Karpas-422 (cell line): ENCODE measurements around the gene PRKG2.

DNA sequence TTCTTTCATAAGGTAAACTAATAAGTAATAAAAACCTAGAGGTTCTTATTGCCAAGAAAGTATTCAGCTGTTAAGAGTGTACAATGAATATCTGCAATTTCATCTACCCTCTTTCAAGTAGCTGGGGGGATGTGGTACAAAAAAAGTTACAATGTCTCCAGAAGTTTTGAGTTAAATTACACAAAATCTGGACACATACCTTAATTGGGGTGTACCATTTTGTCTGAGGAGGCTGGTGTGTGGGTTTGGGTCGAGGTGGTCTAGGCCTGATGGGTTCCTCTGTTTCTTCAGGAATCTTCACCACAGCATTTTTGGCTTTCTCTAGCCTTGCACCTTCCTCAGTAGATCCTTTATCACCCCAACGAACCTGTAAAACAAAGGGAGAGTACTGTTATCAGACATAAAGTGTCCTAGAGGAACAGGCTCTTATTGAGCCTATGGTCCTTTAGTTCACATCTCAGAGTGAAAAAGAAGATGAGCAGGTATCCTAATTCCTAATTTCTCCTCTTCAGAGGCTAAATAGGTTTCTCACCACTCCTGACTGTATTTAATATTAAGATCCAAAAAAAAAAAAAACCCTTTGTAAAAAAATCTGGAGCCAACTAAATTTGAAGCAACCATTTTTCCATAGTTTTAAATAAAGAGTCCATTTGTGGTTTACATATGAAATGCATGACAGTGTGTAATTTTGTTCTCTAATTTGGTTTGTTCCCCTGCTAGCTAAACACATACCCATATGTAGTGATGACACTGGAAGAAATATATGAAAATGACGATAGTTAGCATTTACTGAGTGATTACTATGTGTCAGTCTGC lies 95.0 kb downstream of the ANTXR2 start:
- PRO-cap = no peak
- RAMPAGE, long total RNA = no peak

DNA sequence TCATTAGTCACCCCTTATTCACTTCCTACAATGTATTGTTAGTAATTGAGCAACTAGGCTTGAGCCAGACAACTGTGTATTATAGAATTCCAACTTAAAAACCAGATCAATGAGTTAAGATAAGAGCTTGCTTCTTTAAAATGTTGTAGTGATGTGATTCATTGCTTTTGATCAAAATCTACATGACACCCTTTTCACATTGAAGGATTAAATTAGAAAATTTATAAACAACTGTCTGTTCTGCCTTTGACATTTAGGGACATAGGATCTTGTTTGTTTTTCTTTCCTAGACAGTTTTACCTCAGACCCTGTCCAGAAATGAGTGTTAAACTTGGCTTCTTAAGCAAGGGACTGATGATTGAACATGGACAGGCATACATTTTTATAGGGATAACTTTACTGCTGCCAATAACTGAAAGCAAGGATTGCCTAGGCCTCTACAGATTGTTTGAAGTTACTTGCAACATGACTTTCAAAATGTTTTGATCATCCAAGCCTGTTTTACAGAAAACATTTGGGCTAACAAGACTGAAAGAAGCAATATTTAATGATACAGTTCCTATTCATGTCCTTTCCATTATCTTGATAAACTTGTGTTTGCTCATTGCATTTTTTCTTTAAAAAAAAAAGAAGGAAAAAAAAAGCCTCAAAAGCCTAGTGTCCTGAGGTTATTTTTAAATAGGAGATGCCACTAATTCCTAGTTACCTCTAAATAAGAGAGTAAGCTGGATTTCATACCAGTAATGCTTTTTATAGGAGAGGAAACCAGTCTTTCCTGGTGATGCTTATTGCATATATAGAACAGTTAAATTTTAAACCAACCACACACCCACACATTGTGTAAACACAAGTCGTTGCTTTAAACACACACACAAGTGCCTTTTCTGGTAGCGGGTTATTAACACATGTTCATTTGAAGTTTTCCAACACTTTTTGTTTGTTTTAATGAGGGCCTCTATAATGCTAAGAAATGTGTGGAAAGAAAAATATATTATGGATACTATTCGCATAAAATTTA lies 2.5 kb downstream of the ANTXR2 start:
- PRO-cap = no peak
- RAMPAGE, long total RNA = no peak

GRCh38 chr4:80124669-80125795 lies 52.0 kb upstream of the ANTXR2 start:
- PRO-cap = no peak
- RAMPAGE, long total RNA = no peak

GRCh38 chr4:80138778-80139250 lies 58.5 kb upstream of the PRDM8 start:
- PRO-cap = no peak
- RAMPAGE, long total RNA = no peak

- PRO-cap = no peak
- RAMPAGE, long total RNA = no peak
Observed at GRCh38 chr4:80173416-80173846, 23.9 kb upstream of the PRDM8 start.

- PRO-cap = no peak
- RAMPAGE, long total RNA = no peak
Observed at GRCh38 chr4:80185119-80185684, 12.1 kb upstream of the PRDM8 start.

GRCh38 chr4:80202570-80203754 lies 5.7 kb downstream of the PRDM8 start:
- PRO-cap = no peak
- RAMPAGE, long total RNA = no peak

- PRO-cap = no peak
- RAMPAGE, long total RNA = no peak
Observed at GRCh38 chr4:80439499-80440143, 104.1 kb downstream of the CFAP299 start.

DNA sequence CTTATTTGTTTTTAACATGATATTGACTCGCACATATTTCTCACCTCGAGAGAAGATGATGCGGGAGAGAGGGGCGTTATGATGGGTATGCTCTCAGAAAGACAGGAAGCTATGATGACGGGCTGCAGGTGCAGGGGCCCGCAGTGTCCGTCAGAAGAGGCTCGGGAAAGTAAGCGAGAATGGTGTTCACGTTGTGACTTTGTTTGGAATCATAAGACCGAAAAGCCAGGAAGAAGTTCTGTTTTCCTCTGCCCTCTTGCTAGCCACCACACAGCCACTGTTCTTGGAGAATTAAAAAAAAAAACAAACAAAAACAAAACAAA lies 403 bp upstream of the BMP3 start:
- PRO-cap = no peak
- RAMPAGE, long total RNA = no peak

- PRO-cap = no peak
- RAMPAGE, long total RNA = no peak
Observed at GRCh38 chr4:81214902-81215496, at the start of gene PRKG2. Gene PRKG2, minus strand, starts transcription at chr4:81215222.

DNA sequence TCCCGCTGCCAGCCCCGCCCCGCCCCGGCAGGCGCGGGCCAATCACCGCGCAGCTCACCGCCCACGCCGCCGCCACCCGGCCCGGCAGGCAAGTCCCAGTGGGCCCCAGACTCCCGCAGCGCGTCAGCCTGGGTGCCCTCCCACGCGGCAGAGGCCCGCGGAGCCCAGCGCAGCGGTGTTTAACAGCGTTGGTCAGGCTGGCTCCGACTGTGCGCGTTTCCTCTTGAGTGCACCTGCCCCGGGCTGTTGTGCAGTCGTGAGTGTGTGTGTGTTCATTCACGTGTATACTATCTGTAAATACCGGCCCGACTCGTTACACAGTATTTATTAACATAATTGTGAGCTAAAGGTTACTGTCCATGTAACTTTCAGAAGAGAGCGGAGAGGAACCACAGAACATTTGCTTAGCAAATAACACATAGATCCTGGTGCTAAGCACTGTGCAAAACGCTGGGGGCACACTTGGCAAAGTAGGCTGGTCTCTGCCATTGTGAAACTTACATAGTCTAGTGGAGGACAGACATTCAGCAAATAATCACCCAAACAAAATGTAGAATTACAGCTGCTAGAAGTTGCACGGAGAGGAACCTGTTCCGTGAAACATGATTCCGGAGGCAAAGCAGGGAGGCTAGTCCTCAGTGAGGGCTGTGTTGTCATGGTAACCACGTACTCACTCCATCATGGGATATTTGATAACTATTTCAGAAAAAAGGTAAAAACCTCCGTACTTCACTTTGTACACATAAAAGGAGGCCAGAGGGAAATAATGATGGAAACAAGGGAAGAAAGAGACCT lies 450 bp upstream of the RASGEF1B start:
- PRO-cap = bidirectional peak, plus-strand start at position 178 of the sequence, minus-strand start outside the sequence
- RAMPAGE, long total RNA = no peak

DNA sequence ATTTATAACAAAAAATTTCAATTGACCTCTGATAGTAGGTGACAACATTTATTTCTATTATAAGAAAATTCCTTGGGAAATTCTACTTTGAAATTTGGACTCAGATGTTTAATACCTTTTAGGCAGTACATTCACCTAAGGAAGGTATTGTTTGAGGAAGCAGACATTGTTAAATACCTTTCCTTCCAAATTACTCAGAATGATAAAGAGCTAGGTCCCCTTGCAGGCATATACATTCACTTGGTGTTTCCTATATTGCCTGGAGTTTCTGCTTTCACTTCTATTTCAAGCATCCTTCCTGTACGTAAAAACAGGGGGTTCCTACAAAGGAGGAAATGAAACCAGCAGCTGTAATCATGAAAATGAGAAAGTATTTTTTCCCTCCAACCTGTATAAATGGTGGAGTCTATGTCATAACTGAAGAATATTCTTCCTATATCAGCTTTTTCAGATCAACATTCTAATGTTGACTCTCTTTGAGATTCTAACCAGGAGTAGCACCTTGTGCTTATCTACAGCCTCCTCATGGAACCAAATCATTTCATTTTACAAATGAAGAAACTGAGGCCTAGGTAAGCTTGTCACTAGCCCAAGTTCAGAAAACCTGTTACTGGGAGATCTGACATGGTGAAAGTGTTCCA lies 90.4 kb upstream of the RASGEF1B start:
- PRO-cap = no peak
- RAMPAGE, long total RNA = no peak

GRCh38 chr4:81606603-81607372 lies 135.1 kb upstream of the RASGEF1B start:
- PRO-cap = unidirectional peak, minus-strand start at chr4:81607221
- RAMPAGE, long total RNA = no peak

GRCh38 chr4:81625482-81625965 lies 153.8 kb upstream of the RASGEF1B start:
- PRO-cap = no peak
- RAMPAGE, long total RNA = no peak

- PRO-cap = no peak
- RAMPAGE, long total RNA = no peak
Observed at GRCh38 chr4:82353242-82353924, 20.4 kb downstream of the HNRNPD start.

GRCh38 chr4:82356326-82357019 lies 17.3 kb downstream of the HNRNPD start:
- PRO-cap = no peak
- RAMPAGE, long total RNA = no peak

DNA sequence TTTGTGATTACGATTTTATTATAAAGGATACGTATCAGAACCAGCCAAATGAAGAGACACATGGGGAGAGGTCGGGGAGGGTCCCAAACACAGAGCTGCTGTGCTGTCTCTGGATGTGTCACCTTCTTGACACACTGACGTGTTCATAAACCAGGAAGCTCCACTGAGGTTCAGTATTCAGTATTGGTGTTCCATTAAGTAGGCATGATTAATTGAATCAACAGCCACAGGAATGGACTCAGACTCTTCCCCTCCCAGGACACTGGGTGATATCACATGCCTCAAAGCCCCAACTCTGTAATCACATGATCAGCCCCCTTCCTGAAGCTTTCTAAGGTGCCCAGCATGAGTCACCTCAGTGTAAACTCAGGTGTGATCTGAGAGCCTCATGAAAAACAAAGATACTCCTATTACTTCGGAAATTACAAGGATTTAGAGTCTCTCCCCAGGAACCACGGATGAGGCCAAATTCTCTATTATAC lies 21.1 kb upstream of the HNRNPD start:
- PRO-cap = no peak
- RAMPAGE, long total RNA = no peak

- PRO-cap = no peak
- RAMPAGE, long total RNA = no peak
Observed at GRCh38 chr4:82898948-82899275, 1.6 kb upstream of the THAP9 start.

GRCh38 chr4:83250498-83251012 lies 34.0 kb downstream of the COQ2 start:
- PRO-cap = no peak
- RAMPAGE, long total RNA = no peak

GRCh38 chr4:83284967-83285607 lies 489 bp upstream of the COQ2 start:
- PRO-cap = no peak
- RAMPAGE, long total RNA = no peak